Smooth muscle cell (in vitro differentiated cells): ENCODE results near the genes PRR5, RIBC2 and FBLN1.

- RAMPAGE, long total RNA = no peak
Measured at GRCh38 chr22:44037456-44037944, 13.4 kb downstream of the PARVB start.

DNA sequence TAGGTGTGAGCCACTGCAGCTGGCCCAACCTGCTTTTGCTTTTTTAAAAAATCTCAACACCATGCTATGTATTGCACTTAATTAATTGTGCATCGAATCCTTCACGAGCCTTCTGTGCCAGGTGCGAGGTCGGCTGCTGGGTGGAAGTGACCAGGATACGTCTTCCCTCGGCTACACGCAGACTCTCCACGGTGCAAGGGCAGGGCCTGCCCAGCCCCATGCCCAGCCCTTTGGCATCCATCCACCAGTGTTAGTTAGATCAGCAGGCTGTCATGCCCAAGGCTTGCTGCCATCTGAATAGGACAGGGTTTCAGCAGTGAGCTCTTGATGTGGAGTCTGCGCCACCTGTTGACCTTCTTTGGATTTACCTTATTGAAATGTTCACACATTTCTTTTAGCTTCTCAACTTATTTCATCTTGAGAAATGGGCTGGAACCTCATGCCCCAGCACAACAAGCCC is 61.5 kb downstream of the PARVB start:
- RAMPAGE, long total RNA = no peak

DNA sequence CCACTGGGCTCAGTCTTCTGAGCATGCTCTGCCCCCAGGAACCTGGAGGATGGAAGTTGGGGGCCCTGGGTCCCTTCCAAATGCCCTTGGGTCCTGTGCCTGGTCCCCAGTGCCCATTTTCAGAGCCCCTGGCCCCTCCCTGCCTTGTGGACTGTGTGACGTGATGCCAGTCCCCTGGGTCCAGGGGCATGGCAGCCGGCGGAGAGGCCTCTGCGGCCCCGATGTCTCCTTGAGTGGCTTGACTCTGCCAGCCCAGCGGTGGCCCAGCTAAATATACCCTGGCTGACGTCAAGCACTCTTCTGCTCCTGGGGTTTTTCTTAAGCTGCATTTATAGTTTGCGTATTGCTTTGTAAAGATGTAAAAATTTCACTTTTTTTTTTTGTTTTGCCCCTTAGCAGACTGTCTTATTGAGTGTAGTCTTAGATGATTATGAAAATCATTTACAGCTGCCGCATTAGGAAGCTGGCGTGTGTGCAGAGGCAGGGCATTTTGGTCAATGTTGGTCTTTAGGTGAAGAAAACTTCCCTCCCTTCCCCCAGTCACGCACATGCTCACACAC is 35.1 kb upstream of the PARVG start:
- RAMPAGE, long total RNA = no peak

DNA sequence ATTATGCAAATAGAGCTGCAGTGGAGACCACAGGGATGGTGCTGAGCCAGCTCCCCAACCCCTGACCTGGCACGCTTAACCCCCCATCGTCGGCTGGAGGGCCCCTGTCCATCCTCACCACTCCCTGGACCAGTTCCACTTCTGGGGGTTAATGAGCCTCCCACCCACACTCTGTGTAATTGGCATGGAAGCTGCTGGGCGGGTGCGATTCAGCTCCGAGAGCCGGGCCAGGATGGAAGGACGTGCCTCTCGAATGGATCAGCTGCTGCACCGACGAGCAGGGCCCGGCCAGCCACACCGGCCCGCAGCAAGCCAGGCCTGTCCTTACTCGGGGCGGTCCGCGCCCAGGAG is 4.2 kb upstream of the SHISAL1 start:
- RAMPAGE, long total RNA = no peak

DNA sequence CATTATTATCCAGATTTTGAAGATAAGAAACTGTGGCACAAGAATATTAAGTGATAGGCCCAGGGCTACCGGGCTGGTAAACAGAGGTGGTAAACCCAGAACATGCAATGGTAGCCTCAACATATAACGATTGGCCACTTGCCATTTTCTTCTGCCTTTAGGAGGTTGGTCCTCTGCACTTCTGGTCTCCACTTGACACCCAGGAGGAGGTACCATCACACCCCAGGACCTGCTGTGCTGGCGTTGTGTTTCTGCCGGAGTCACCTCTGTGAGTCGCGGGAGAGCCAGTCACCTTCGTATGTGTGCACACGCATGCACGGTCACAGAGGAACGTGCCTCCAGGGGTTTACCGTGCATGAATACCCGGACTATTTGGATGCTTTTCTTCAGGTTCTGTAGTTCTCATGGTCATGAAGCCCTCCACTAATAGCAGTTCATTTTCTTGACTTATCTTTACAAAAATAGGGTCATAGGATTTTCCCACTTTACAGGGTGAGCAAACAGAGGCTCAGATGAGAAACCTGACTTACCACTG is 42.4 kb downstream of the RTL6 start:
- RAMPAGE, long total RNA = no peak

DNA sequence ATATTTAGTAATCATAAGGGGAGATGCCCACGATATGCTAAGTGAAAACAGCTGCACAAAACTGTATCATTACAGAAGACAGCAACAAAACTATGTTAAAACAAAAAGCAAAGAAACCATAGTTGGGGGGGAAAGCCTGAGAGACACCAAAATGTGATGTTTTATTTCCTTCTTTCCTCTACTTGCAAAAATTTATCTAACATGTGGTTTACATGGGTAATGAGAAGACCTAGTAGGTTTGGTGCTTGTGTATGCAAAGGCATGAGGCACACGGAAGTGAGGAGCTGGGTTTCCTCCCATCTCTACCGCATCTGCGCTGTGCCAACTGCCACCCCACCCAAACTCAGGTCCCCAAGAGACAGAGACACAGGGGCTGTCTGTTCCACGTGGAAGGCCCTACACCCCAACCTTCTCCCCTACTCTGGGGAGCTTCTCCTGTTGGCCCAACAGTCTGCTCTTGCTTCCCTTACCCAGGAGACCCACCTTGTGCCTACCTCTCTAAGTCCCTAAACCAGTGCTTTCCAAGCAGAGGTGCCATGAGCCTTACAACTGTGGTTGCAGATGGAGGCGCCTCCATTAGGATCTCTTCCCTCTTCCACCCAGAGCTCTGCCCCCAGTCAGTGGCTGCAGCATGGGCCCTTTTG is 4.8 kb downstream of the RTL6 start:
- RAMPAGE, long total RNA = no peak

GRCh38 chr22:44603640-44604398 is 98.2 kb upstream of the PRR5 start:
- RAMPAGE, long total RNA = no peak

DNA sequence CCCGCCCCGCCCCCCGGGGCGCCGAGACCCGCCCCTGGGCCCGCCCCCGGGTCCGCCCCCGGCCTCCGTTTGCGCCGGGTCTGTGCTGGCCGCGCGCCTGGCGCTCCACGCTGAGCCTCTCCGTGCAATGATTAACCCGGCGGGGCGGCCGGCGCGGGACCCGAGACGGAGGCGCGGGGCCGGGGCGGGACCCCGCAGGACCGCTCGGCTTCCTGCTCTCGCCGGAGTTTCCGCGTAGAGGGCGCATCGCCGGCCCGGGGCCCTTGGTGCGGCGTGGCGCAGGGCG is at the start of gene PRR5:
Gene PRR5, plus strand, starts transcription at position 61 of the 286 bp plus-strand sequence.
- RAMPAGE, long total RNA = no peak

DNA sequence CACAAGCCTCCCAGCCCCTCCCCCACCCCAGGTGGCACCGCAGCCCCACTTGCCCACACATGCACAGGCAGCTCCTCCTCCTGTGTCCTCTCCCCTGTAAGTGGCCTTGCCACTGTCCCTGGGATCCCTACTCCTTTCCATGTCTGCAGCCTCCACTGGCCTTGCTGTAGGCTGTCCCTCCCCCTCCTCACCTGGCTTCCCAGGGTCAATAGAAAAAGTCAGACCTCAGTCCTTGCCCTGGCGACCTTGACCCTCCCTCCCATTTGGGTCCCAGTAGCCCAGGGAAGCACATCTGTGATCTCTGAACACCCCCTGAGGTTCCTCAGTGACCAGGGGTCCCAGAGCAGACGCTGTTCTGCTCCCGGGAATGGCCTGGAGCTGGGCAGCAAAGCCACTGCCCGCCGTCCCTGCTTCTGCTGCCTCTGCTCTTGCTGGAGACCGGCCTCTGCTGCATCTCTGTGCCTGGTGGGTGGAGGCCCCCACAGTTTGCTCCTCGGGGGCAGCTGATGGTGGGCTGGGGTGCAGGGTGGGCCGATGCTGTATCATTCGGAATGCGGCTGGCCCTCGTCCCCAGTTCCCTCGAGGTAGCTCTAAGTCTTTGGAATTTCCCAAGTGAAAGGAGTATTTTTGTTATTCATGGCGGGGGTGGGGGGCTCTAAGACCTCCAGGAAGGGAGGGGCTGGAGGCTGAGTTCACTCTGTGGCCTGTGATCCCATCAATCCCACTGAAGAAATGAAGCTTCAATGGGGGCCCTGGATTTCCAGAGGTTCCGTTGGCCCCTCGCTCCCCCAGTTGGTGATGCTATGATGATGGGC is 43.7 kb downstream of the ARHGAP8 start:
- RAMPAGE, long total RNA = no peak

DNA sequence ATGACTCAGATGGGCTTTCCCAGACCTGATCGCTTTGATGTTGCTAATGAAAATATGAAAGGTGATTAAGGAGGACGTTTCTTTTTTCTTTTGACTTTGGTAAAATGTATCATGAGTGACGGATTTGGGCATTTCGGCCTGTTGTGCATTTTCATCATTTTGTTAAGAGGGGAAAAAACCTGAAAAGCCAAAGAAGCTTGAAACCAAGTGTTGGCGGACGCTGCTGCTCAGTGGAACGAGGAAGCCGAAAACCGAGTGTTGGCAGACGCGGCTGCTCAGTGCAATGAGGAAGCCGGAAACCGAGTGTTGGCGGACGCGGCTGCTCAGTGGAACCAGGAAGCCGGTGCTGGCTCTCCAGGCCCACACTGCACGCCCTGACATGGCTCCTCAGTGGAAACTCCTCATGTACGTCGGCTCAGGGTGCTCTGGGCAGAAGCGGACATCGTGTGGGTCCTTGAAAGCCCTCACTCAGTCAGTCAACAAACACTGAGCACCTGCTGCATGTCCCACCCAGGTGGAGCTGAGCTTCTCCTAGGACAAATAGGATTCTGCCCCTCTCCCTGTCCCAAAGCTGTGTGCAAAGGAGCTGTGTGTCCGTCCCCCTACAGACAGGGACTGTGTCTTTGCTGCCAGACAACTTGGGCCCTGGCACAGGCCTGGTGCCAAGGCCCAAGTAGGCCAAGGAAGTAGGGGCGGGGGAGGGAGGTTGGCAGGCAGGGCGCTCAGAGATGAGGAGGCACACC is 37.4 kb downstream of the PHF21B start:
- RAMPAGE, long total RNA = no peak

DNA sequence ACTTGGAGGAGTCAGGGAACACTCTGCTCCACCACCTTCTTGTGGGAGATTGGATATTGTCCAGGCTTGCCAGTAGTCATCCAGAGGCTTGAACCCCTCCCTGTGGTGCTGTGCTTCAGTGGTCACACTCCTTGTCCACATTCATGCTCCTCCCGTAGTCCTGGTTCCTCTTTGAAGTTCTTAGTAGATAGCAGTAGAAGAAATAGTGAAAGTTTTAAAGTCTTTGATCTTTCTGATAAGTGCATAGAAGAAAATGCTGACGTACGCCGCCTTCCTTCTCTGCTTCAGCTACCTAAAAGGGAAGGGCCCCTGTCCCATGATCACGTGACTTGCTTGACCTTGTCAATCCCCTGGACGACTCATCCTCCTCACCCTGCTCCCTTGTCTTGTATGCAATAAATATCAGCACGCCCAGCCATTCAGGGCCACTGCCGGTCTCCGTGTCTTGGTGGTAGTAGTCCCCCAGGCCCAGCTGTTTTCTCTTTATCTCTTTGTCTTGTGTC is 6.1 kb downstream of the NUP50 start:
- RAMPAGE, long total RNA = no peak

- RAMPAGE, long total RNA = no peak
Measured at GRCh38 chr22:45210855-45211581, 29.7 kb downstream of the KIAA0930 start.

DNA sequence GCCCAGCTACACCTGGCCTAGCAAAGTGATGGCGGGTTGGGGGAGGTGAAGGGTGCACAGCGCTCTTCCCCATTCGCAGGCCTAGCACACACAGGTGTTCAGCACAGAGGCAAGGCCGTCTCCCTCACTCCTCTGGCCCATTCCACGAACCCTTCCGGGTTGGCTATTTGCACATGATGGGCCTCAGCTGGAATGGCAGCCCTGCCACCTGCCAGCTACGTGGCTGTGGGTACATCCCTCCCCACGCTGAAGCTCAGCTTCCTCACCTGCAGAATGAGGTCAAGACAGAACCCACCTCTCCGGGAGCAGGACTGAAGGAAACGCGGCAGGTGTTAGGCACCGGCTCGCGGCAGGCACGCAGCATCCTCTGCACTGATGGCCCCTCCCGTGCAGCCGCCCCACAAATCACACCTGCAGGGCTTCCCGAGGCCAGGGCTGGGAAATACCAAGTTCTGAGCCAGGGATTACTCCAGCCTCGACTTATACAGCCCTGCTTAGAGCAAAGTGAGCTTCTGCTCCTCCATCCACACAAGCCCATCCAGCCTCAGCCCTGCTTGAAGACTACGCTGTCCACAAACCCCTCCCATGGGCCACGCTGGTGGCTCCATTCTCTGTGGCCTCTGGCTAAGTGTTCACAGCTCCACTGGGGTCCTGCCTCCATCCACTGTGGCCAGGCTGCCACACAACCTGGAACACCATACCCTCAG is 4.6 kb downstream of the KIAA0930 start:
- RAMPAGE, long total RNA = no peak

DNA sequence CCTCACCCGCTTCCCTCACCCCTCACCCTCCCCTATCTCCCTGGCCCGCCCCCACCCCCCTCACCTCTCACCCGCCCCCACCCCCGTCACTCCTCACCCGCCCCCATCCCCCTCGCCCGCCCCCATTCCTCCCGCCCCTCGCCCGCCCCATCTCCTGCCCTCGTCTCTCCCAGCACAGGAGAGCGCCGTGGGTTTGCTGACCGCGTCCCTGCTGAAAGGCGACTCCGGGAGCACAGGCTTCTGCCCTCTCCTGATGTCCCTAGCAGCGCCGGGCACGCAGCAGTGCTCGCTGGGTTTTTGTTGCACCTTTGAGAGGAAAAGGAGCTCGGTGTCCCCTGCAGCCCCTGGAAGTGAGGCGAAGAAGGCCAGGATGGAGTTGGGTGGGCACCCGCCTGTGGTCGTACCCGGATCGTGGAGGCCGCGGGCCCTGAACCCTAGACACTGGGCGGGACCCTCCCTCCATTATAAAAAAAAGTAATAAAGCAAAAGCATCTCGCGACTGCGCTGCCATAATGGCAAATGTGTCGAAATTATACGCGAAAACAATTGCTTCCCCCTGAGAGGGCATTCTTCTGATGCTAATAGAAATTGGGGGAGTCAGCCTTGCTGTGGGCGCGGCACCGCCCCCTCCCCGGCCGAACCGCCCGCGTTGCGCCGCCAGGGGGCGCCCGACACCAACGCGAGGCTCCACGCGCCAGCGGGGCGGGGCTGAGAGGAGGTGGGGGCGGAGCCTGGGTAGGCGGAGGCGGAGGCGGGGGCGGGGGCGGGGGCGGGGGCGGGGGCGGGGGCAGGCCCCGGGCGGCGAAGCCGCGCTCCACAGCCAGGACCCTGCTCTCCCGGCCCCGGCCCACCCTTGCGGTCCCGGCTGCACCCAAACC is 16.0 kb upstream of the UPK3A start:
- RAMPAGE, long total RNA = no peak

DNA sequence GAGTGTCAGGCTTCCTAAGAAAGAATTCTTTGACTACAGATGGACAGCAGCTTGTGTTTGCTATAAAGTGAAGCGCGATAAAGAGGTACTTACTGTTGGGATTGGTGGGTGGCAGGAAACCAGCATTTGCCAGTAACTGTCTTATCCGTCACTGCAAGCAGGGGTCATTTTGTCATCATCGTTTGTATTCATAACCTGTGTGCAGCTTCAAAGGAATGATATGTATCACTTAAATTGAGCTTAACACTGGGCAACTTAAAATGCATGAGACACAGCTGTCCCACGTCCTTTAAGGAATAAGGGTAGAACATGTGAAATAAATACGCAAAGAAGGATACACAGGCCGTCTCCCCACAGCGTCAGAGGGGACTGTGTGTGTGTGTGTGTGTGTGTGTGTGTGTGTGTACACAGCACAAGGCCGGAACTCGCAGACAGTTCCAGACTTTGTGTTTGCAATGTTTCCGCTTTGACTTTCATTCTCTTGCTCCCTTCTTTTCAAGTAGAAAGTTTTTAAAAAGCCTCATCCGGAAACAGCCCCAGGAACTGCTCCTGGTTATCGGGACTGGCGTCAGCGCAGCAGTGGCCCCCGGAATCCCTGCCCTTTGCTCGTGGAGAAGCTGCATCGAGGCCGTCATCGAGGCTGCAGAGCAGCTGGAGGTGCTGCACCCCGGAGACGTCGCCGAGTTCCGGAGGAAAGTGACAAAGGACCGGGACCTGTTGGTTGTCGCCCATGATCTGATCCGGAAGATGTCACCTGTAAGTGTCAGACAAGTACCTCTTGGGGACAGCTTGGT is 13.1 kb downstream of the FAM118A start:
- RAMPAGE, long total RNA = no peak

GRCh38 chr22:45413288-45414369 is at the start of gene RIBC2:
RIBC2 (plus strand) TSS chr22:45413693.
- RAMPAGE, long total RNA = no peak

GRCh38 chr22:45454211-45454741 is 40.8 kb downstream of the RIBC2 start:
- RAMPAGE, long total RNA = no peak

GRCh38 chr22:45502350-45503086 is at the start of gene FBLN1:
FBLN1 (plus strand) TSS chr22:45502883.
- RAMPAGE, long total RNA = no peak

- RAMPAGE, long total RNA = no peak
Measured at GRCh38 chr22:45552498-45553146, 49.9 kb downstream of the FBLN1 start.

GRCh38 chr22:45562755-45563561 is 60.3 kb downstream of the FBLN1 start:
- RAMPAGE, long total RNA = no peak